WTC11 (cell line): ENCODE measurements around a stretch of chr5.

DNA sequence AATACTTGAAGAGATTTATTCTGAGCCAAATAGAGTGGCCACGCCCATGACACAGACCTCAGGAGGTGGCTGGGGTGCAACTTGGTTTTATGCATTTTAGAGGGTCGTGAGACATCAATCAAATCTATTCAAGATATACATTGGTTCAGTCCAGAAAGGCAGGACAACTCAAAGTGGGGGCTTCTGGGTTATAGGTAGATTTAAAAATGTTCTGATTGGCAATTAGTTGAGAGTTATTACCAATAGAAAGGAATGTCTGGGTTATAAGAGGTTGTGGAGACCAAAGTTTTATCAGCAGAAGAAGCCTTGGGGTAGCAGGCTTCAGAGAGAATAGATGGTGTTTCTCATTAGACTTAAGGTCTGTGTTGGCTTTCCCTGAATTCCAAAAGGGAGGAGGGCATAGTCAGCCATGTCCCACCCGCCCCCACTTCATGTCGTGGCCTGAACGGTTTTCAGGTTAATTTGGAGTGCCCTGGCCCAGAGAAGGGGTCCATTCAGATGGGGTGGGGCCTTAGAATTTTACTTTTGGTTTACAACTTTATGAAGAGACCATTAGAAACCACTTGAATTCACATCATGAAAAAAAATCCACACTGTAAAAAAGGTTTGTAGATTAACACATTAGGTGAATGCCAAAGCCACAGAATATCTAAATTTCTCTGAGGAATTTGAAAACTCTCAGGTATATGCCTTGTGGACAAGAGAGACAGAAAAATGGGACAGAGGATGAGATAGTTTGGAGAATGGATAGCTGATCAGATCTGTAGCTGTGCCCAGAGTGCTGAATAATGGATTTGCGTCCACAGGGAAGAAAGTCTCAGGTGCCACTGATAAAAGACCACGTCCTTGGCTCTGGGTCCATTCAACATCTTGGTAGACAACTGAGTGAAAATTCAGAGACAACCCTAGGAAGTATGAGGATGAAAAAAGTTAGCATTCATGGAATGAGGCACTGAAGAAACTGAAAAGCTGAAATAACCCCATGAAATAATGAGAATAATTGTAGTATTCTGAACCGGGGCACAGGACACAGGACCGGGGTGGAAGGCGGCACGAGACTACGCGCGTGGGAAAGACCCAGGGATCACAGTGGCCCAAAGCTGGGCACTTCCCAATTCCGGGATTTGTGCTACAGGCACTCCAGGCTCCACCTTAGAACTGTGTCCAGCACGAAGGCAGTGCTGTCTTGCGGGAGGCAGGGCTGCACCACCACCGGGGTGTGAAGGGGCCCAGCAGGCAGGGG, 1.7 kb upstream of the PDCD6 start:
- PRO-cap, result no peak

GRCh38 chr5:282190-283183, 11.0 kb downstream of the PDCD6 start:
- PRO-cap, result no peak

DNA sequence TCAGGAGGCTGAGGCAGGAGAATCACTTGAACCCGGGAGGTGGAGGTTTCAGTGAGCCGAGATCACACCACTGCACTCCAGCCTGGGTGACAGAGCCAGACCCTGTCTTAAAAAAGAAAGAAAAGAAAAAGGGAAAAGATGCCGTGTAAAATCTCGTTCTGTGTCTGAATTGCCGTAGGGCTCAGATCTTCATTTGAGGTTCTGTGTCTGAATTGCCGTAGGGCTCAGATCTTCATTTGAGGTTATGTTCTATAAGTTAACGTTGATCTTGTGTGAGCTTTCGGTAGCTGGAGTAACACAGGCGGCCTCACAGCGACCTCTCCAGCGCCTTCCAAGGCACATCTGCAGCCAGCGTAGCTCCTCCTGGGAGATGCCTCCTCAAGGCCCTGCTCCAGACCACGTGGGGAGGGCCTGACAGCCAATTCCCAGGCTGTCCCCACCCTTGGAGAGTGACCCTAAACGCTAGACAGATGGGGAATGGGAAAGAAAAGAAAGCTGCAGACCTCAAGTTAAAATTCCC, 8.8 kb upstream of the AHRR start:
- PRO-cap, result no peak

GRCh38 chr5:320971-321461, 498 bp upstream of the AHRR start:
- PRO-cap, result no peak

- PRO-cap, result no peak
Observed at GRCh38 chr5:530062-530457, 5.8 kb upstream of the SLC9A3 start.

GRCh38 chr5:553826-554292, 29.6 kb upstream of the SLC9A3 start:
- PRO-cap, result no peak

GRCh38 chr5:683566-683910, 9.6 kb downstream of the TPPP start:
- PRO-cap, result no peak

DNA sequence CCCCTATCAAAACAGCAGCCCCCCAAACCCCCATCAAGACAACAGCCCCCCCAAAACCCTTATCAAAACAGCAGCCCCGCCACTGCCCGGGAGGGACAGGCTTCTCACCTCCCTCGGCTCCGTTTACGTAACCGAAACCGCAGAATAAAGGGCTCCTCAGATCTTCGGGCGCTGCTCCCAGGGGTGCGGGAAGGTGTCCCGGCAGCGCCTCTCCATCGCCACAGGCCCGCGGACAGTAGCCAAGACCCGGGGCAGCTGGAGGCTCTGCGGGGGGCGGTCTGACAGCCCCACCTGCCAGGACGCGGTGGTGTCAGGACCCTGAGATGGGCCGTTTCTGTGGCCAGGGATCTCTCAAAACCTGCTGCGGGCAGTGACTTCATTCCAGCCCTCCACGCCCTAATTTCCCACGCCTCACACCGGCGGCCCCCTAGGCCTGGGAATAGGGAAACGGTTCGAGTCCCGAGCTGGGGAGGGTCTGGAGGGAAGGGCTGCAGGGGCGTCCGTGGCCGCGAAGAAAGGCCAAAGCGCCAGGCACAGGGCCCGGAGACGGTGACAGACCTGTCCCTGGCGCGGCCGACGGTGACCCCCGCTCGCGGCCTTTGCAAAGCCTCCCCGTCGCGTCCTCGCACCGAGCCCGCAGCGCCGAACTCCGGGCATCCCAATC, 567 bp downstream of the TPPP start:
- PRO-cap, result no peak

DNA sequence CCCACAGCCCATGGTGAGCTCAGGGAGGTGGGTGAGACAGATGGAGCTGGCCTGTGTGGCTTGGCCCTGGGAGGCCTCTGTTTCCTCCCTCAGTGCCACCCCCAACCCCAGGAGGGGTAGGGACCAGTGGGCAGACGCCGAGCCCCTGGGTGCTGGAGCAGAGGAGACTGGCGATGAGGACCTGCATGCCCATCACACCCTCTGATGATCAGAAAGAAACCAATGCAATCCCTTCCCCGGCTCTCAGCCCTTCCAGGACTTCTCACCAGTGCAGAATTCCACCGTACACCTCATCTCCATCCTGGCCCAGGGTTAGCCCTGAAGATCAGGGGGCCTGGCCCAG, 17.1 kb upstream of the NKD2 start:
- PRO-cap, result no peak

DNA sequence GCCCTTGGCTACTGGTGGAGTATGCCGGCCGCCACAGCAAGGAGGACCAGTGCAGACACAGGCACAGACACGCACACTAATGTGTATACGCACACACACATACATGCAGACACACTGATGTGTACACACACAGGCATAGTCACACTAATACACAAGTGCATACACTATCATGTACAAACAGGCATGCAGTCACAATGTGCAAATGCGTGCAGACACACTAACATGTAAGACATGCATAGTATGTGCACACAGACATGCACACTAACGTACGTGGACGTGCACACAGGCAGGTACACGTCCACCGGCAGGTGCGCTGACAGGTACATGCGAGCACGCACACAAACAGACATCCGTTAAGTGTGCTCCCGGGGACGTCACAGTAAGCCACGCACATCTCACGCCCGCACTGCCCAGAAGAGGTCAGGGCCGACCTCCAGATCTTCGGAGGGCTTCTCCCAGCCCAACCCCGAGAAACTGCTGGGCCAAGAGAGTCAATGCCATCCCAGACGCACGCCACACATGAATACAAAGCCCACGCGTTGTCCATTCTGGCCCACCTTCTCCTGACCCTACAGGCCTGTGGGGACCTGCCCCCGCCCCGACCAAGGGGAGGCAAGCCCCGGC, 46.6 kb downstream of the NKD2 start:
- PRO-cap, result no peak

DNA sequence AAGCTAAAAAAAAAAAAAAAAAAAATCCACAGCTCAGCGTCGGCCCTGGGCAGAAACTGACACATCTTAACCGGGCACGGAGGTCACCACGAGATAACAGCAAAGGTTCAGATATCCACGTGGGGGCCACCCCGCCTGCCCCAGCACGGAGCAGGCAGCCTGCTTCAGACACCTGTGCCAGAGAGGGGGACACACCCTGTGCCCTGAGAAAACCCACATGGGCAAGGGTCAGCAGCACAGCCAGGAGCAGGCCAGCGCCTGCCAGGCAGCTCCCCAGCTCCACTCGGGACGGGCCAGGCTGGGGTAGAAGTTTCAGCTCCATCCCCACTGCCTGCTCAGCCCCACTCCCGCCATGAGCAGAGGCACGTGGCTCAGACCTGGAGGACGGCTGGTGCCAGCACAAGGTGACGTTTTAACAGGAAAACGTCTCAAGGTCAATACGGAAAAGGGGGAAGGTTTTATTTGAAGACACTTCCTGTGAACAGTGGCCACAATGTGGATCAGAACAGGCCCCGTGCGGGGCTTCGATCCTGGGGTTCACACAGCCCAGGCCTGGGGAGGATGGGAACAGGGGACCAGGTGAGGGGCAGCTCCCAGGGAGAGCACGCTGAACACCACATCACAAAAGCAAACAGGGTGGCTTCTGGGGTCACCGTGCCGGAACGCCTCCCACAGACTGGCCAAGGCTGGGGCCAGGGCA, 22.1 kb downstream of the SLC12A7 start:
- PRO-cap, result no peak

- PRO-cap, result no peak
Observed at GRCh38 chr5:1129353-1129673, 17.4 kb upstream of the SLC12A7 start.

DNA sequence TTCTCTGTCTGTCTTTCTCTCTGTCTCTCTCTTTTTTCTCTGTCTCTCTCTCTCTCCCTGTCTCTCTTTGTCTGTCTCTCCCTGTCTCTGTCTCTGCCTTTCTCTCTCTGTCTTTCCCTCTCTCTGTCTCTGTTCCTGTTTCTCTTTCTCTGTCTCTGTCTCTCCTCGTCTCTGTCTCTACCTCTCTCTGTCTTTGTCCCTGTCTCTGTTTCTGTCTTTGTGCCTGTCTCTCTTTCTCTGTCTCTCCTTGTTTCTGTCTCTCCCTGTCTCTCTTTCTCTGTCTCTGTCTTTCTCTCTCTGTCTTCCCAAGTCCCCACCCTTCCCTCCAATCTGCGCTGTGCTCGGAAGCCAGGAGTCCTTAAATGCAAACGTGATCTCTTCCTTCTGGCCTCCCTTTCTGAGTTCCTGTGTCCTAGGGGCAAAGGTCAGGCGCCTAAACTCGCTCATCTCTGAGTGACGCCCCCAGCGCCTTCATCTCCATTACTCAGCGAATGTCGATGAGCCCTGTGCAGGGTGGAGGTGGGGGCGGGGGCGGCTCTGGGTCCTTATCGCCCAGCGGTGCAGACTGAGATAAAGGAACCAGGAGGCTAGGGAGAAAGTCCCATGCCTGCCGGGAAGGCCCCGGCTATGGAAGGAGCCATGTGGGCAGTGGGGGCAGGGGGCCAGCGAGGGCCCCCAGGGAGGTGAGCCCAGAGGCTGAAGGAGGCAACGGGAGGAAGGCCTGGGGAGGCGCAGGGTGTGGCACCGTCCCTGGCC, 1.6 kb upstream of the SLC6A19 start:
- PRO-cap, result no peak

DNA sequence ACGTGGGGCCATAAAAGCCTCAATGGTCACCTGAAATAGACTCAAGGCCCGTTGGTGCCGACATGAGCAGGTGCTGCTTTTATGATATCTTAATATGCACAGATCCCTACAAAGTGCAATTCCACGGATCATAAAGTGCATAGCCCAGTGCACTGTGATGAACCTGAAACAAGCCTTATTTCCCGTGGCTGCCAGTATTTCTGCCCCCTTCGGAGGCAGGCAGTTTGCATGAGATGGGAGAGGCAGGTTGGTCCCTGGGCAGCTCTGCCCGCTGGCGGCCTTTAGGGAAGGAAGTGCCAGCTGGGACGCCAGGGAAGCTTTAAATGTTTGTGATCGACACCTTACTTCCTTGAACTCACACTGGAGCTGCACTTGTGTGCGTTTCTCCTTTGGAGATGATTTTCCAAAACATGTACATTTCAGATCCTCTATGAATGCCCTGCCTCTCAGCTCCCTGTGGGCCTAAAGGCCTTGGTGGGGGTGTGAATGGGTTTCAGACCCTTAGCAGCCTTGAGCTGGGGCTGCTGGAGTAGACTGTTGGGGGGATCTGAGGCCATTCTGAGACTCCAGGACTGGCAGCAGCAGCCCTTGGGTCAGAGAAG, 14.7 kb downstream of the SLC6A18 start:
- PRO-cap, result no peak

DNA sequence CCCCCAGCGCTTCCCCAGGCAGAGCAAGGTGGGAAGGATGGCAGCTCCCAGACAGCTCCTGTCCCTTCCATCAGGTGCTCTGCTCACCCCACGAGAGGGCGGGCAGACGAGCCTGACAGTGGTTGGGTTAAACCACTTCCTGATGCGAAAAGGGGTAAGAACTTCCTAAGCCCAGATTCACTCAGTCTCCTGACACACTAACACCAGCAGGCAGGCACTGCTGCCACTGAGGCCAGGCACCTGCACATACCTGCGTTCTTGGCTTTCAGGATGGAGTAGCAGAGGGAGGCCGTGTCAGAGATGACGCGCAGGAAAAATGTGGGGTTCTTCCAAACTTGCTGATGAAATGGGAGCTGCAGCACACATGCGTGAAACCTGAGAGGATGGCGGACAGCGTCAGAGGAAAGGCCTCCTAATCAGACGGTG, 29.9 kb downstream of the SLC6A18 start:
- PRO-cap, result no peak

GRCh38 chr5:1338796-1339330, 6.0 kb downstream of the CLPTM1L start:
- PRO-cap, result no peak

GRCh38 chr5:1380146-1380606, 35.3 kb upstream of the CLPTM1L start:
- PRO-cap, result no peak

- PRO-cap, result no peak
Observed at GRCh38 chr5:1471723-1472392, 26.6 kb upstream of the SLC6A3 start.

- PRO-cap, result unidirectional peak, plus-strand start at chr5:1514208
Observed at GRCh38 chr5:1513848-1514431, 9.8 kb downstream of the LPCAT1 start.

GRCh38 chr5:1555068-1556021, 31.6 kb upstream of the LPCAT1 start:
- PRO-cap, result no peak